Measurements from ENCODE around the gene CEP57.

DNA sequence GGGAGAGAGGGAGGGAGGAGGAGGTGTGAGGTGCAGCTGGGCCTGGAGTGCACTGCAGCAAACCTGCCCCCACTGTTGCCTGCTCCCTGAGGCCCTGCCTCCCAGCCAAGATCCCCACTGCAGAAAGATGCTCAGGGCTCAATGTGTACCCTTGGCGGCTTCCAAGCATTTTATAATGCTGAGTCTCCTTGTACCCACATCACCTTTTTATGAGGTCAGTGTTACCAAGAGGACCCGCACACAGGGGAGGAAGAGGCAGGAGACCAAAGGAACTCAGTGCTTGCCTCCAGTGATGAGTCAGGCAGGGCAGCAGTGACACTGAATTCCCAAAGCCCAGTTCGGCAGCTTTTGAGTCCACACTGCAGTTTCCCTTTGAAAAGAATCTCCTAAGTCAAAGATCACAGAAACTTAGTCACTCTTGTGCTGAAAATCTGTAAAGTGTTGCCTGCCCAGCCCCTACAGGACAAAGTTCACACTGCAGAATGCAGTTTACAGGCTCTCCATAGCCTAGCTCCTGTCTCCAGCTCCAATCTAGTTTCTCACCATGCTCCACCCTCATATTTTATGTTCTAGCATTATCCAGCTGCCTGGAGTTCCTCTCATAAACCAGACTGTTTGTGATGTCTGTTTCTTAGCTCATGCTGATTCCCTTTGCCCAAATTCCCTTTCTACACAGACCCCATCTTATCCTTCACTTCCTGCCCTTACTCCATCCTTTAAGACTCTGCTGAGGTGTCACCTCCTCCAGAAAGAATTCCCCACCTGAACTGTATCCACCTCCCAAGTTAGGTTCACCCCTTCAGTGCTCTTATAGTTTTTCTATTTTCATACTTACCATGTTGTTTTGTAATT, 3.3 kb downstream of the ENDOD1 start:
- PRO-cap: no peak

GRCh38 chr11:95108050-95108539, 18.4 kb downstream of the ENDOD1 start:
- PRO-cap: no peak

DNA sequence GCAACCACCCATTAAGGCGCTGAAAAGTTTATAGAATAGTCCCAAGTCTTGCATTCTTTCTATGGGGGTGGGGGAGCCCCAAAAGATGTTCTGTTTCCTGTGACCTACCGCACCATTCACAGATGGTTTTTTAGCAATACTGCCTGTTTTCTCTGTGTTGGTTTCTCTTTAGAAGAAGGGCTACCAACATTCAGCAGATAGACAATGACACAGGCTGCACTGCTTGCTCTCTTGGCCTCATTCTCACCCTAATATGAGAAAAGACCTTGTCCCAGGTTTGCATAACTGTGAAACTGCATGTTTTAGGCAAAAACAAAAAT, 86.5 kb downstream of the FAM76B start:
- PRO-cap: no peak

DNA sequence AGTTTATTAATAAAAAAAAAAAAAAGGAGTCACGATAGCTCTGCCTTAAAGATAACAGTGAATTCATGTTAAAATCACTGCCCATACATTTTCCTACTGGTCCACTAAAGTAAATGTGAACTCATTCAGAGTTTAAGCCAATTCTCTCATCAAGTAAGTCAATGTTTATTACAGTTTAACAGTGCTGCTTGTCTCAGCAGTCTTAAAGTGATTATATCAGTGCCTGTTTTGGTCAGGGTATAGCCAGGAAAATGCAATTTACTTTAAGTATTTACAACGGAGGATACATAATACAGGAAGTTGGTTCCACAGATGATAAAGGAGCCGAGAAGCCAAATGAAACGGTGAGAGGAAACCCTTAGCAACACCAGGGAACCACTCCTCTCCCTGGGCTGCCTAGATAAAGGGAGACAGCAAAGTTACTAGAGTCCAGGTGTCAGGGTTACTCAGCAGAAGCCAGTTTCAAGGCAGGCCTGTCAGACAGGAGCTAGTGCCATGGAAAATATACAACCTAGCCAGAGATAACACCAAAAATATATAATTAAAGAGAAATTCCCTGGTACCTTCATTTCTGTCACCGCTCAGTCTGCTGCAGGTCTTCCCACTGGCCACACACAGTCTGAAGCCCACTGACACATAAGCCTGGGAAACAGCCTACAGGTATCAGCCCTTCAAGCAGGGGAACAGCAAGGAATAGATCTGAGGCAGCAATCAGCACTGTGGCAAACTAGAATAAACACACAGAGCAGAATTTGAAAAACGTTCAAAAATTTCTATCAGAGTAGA, 55.5 kb downstream of the FAM76B start:
- PRO-cap: no peak

- PRO-cap: bidirectional peak, plus-strand start at chr11:95790674, minus-strand start at chr11:95790371
Observed at GRCh38 chr11:95790291-95790623, at the start of gene CEP57. Gene CEP57 (plus strand): TSS chr11:95790498.

GRCh38 chr11:96016306-96016700, 92.4 kb upstream of the MTMR2 start:
- PRO-cap: no peak

DNA sequence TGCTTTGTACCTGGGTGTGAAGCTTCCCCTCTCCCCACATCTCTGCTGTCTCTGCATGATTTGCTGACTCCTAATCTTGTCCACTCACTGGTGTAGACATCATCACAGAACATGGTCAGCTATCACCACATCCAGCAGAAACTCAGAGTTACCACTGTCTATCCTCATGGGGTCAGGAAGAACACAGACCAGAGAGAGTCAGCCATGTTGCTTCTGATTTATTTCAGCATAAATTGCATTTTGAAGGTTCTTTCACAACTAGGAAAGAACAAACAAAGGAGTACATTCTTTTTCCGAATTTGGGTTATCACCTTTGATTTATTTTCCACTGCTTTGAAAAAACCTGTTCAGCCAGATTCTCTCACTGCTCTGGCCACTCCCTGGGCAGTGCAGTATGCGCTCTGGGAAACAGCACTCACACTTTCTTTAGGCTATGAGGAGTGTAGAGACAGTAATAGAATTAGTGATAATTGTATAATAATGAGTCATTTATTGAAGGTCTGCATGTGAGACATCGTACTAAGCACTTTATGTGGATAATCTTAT, 172.0 kb upstream of the MTMR2 start:
- PRO-cap: bidirectional peak, plus-strand start at position 387 of the sequence, minus-strand start at position 146 of the sequence

- PRO-cap: no peak
Observed at GRCh38 chr11:96183373-96183901, 159.6 kb downstream of the MAML2 start.

GRCh38 chr11:96199412-96199877, 143.6 kb downstream of the MAML2 start:
- PRO-cap: no peak

GRCh38 chr11:96227198-96227548, 115.8 kb downstream of the MAML2 start:
- PRO-cap: no peak

- PRO-cap: no peak
Observed at GRCh38 chr11:96246536-96246864, 96.5 kb downstream of the MAML2 start.

DNA sequence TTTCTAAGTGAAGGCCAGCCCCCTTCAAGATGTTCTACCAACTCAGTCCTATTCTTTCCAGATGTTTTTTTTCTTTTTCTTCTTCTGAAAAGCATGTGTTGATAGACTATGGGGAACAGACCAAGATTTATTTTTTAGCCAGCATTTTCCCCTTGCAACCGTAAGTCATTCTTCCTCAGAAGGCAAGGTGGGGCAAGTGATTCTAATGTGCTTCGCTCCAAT, 83.9 kb downstream of the MAML2 start:
- PRO-cap: no peak

DNA sequence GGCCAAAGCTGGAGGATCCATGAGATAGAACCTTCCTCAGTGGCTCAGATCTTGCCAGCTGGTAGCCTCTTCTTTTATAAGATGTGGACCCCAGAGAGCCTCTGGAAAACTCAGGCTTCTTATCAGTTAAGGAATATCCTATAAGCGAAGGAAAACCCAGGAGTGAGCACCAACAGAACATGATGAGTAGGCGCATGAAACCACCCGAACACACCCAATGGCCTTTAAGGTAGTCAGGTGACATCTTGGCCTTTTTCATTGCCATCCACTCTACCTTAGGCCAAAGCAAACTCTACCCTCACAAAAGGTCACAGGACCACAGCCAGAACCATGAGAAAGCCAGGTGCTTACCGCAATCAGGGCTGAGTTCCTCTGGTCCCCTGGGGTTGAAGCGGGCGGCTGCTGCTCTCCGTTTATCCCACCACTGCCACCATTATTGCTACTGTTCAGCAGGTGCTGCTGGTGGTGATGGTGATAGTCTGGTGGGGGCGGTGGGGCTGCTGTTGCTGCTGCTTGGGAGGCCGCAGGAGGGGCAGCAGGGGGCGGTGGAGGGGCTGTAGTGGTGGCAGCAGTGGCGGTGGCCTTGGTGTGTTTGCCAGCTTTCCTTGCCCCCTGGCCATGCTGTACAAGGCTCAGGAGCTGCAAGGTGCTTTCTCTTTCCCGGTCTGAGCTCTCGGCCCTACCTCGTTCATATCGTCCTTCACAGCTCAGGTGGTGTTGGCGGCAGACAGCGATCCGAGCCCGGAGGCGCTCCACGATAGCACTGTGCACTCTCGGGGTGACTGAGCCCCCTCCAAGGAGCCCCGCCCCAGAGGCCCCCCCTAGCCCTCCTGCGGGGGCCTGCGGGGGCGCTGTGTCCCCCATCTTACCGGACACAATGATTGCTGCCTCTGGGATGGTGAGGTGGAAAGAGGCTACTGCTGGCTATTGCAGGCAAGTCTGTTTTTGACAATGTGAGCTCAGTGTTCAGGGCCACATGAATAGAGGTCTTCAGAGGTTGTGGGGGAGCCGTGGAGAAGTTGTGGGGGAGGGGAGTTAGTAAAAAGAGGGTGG, 1.6 kb downstream of the MAML2 start:
- PRO-cap: unidirectional peak, plus-strand start at position 703 of the sequence

DNA sequence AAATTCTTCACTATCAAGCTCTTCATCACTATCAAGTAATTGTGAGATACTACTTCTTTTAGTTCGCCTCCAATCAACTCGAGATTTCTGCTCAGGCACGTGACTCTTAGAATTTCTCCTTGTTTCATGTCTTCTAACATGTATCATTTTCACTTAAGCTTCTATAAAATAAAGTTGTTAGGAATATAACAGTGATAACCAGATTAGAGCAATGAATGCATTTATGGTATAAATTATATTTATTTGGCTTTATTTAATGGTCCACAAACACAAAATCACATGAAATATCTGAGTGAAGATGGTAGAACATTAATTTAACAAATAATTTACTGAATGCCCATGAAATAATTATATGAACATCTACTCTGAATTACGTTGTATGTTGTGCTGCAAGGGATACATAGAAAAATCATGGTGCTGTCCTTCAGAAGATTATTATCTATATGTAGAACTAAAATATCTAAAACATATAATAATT, 5.1 kb downstream of the CCDC82 start:
- PRO-cap: no peak

GRCh38 chr11:96411267-96411876, 21.6 kb downstream of the JRKL start:
- PRO-cap: no peak

- PRO-cap: no peak
Observed at GRCh38 chr11:96487165-96487753, 97.4 kb downstream of the JRKL start.

GRCh38 chr11:96506559-96507533, 117.0 kb downstream of the JRKL start:
- PRO-cap: no peak

- PRO-cap: no peak
Observed at GRCh38 chr11:98208728-98209036, 812.1 kb upstream of the CNTN5 start.

GRCh38 chr11:100687779-100688187, 695 bp downstream of the ARHGAP42 start:
- PRO-cap: bidirectional peak, plus-strand start at chr11:100687866, minus-strand start at chr11:100687932

- PRO-cap: no peak
Observed at GRCh38 chr11:100741363-100741725, 54.3 kb downstream of the ARHGAP42 start.